ENCODE measurements around a stretch of chr1.

GRCh38 chr1:229225153-229225747 is 45.7 kb upstream of the RAB4A start:
- RRBS, result no CpG with 5 or more reads among the region's 12 CpGs

DNA sequence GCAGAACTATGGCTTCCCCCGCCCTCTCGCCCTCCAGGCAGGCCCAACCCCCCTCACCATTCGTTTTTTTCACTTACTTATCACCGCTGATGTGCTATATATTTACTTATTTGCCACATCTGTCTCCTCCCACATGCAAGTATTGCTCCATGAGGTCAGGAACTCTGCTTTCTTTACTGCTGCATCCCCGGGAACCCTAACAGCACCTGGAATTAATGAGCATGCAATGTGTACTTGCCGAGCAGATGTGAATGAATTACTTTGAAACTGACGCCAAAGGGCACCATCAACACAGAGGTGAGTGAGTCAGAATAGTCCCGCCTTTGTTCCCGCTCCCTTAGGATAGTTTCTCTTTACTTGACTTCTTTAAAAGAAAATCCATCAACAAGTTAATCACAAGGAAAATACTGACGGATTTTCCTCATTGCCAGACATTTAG is 17.7 kb upstream of the RAB4A start:
- RRBS, result no CpG with 5 or more reads among the region's 10 CpGs

DNA sequence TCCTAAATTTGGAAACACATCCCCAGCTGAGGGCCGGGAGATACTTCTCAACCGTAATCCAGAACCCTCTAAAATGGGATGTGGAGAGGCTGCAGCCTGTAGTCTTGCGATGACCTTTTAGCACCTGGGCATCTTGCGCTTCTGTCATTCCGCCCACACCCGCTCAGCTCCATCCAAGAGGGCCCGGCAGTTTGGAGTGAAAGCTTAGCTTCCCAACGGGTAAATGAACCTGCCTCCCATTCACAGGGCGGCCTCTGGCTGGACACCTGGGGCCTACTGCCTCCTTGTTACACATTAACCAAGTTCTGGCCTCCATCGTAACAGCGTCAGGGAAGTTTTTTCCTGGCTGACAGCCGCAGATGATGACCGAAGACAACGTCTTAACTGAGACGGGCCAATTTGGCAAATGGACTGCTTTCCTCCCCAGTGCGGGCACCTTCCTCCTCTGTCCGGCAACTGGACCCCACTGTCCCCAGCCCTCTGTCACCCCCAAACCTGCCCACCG is 462 bp upstream of the RAB4A start:
- RRBS, result no CpG with 5 or more reads among the region's 18 CpGs

DNA sequence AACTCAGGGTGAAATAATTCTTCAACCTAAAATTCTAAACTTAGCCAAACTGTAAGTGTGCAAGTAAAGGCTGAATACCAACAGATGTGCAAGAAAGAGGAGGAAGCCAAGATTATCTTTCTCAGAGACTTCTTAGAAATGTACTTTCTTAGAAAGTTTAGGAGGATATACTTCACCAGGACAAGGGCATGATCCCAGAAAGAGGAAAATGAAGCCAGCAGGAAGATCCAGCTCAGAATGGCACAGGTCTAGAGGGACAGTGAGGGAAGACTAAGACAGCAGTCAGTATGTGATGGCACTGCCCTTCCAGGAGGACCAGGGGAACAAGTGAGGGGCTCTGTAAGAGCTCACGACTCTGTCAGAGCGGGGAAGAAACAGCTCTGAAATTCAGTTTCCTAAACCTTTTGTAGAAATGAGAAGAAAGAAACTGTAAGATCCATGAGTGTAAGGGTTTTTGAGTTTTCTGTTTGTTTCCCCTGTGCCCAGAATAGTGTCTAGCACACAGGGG is 20.3 kb downstream of the RAB4A start:
- RRBS, result no CpG with 5 or more reads among the region's 2 CpGs

- RRBS, result no CpG with 5 or more reads among the region's 13 CpGs
Measured at GRCh38 chr1:229326551-229327192, 16.2 kb downstream of the CCSAP start.

DNA sequence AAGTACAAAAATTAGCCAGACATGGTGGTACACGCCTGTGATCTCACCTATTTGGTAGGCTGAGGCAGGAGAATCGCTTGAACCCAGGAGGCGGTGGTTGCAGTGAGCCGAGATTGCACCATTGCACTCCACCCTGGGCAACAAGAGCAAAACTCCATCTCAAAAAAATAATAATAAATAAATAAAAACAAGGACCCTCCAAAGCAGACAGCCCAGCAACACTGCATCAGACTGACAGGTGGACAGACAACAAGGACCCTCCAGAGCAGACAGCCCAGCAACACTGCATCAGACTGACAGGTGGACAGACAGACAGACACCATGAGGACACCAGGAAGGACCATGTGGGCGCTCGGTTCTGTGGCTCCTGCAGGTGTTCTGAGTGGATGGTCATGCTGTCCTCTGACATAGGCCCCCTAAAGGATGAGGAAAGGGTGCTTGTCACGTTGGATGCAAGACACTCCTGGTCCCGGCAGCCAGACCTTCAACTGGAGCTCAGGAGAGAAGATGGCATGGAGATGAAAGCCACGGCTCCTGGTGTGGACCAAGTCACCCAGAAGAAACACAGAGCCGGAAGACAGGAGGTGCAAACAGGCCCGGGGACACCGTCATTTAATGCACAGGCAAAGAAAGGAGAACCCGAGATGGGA is 12.9 kb downstream of the CCSAP start:
- RRBS, result 94% methylated on average over 2 of the region's 13 CpGs

DNA sequence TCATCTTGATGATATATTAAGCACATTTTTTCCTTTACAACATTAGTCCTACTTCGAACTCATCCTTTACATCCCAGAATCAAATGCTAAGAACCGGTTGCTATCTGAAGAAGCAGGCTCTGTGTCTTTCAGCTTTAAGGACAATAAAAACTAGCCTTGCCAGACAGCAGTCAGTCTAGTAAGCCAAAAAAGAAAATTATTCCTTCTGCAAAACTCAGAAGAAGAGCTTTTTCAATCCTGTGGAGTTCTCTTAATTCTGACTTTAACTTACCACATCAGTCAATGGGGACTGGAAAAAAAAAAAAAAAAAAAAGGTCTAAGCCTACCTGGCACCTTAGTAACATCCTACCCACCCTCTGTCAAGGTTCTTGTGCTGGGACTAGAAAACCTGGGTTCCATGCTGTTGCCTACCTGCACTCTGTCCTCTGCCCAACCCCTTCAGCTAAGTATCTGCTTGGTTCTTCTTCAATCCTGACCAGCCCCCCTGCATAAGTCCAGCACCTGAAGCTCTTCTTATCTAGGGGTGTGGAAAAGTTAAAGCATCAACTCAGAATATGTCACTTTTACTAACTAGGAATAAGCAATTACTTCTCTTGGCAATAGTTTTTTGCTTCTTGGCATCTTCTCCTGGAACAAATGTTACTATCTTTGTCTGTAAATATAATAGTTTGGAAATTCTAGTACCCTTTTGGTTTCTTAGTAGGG is 21.4 kb downstream of the NUP133 start:
- RRBS, result no CpG with 5 or more reads among the region's 2 CpGs

DNA sequence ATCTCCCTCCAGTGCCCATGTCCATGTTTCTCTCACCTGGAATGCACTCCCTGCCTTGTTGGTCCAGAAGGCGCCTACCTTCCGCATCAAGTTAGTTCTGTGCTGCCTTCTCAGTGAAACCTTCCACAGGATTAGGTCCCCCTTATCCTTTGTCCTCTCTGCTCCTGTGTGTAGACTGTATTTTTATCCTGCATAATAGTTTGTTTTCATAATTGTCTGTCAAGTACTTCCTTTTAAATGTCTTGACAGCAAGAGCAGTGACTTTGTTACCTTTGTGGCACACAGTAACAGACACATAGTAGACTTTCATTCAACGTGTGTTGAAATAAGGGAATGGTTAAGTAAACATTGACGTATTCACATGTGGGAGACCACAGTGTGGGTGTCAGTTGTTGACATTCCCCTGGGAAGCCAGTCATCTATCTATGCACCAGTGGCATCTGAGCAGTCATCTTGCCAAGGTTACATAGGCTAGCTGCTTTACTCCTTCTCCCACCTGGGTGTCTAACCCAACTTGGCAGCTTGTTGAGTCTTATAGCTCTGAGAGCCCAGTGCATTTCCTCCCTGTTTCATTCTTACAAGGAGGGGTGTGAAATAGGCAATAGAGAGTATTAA is 1.4 kb upstream of the NUP133 start:
- RRBS, result no CpG with 5 or more reads among the region's 4 CpGs

GRCh38 chr1:229559521-229559944 is 1.0 kb upstream of the ABCB10 start:
- RRBS, result no CpG with 5 or more reads among the region's 16 CpGs

GRCh38 chr1:229696193-229696970 is 70.3 kb downstream of the URB2 start:
- RRBS, result no CpG with 5 or more reads among the region's 9 CpGs

- RRBS, result no CpG with 5 or more reads among the region's 2 CpGs
Measured at GRCh38 chr1:230002461-230002840, 64.6 kb upstream of the GALNT2 start.

DNA sequence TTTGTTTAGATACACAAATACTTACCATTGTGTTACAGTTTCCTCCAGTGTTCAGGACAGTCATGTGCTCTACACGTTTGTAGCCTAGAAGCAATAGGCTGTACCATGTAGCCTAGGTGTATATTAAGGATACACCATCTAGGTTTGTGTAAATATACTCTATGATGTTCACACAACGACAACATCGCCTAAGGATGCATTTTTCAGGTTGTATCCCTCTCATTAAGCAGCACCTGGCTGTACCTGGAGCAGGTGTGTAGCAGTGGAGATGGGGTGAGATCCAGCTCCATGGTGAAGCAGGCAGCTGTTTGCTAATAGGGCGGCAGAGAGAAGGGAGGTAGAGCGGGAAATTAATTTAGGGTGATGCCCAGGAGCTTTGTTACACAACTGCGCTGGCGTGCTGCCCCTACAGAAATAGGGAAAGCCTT is 168.7 kb downstream of the PGBD5 start:
- RRBS, result no CpG with 5 or more reads among the region's 7 CpGs

- RRBS, result no CpG with 5 or more reads among the region's 1 CpG
Measured at GRCh38 chr1:230785905-230786462, 38.8 kb downstream of the CAPN9 start.

GRCh38 chr1:230825340-230826114 is 42.8 kb downstream of the C1orf198 start:
- RRBS, result no CpG with 5 or more reads among the region's 9 CpGs

DNA sequence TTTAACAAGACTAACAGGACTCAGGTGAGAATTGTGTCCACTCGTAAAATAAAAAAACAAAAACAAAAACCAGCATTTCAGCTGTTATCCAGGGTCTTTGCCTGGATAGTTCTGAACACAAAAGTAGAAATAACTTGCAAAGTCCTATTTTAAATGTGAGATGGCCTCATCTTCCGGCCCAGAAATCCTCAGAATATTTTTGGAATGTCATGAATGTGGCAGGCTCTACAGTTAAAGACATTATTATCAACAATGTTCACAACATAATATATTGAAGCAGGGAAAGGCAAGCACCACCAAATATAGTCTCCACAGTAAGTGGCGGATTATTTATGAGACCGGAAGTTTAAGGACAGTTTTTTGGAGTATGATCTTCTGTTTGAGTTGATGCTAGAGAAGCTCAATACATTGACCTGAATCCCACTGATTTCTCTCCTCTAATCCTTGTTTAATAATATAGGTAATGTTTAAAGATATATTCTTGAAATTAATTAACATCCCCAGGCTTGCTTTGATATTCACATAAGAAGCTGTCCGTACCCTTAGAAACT is 1.2 kb upstream of the C1orf198 start:
- RRBS, result no CpG with 5 or more reads among the region's 5 CpGs

- RRBS, result no CpG with 5 or more reads among the region's 10 CpGs
Measured at GRCh38 chr1:231020266-231020940, 19.7 kb downstream of the FAM89A start.

DNA sequence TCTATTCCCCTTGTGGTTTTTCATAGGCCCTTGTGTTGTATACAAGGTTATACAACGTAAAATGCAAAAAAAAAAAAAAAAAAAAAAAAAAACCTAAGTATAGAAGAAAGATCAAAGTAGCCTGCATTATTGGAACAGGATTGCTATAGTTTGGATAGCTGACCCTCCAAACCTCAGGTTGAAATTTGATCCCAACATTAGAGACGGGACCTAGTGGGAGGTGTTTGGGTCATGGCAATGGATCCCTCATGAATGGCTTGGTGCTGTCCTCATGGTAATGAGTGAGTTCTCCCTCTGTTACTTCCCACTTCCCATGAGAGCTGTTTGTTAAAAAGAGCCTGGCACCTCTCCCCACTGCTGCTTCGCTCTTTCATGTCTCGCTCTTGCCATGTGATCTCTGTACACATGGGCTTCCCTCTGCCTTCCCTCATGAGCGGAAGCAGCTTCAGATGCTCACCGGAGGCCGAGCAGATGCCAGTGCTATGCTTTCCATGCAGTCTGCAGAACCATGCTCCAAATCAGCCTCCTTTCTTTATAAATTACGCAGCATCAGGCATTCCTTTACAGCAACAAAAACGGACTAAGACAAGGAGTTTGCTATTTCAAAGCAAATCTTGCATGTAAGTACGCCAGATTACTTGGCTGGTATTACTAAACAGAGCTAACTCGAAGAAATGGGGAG is 14.9 kb downstream of the C1orf131 start:
- RRBS, result no CpG with 5 or more reads among the region's 11 CpGs

GRCh38 chr1:231234132-231234598 is 6.8 kb downstream of the C1orf131 start:
- RRBS, result no CpG with 5 or more reads among the region's 6 CpGs

GRCh38 chr1:231334073-231334631 is 3.5 kb downstream of the EXOC8 start:
- RRBS, result no CpG with 5 or more reads among the region's 1 CpG

GRCh38 chr1:231351211-231351801 is 13.2 kb downstream of the SPRTN start:
- RRBS, result no CpG with 5 or more reads among the region's 11 CpGs

Data from HL-60 (cell line).